Thoracic aorta endothelial cell (primary cell): ENCODE data around the gene CABCOCO1.

DNA sequence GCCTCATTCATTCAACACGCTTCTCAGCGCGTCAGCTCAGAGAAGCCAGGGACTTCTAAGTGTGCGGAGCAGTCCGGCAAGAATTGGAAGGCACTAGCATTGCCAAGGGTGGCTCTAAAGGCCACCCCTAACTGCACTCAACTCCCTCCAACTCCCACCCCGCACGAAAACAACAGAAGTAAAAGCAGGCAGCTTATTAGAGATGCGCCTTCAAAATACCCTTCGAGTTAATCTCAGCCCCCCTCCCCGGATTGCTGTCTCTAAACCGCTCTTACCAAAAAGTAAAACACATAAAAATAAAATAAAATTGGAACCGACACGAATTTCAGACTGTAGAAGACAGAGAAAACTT is 489 bp upstream of the IPMK start:
- CAGE, long polyA plus RNA = no peak

GRCh38 chr10:58273365-58273790 is 4.4 kb downstream of the CISD1 start:
- CAGE, long polyA plus RNA = no peak

DNA sequence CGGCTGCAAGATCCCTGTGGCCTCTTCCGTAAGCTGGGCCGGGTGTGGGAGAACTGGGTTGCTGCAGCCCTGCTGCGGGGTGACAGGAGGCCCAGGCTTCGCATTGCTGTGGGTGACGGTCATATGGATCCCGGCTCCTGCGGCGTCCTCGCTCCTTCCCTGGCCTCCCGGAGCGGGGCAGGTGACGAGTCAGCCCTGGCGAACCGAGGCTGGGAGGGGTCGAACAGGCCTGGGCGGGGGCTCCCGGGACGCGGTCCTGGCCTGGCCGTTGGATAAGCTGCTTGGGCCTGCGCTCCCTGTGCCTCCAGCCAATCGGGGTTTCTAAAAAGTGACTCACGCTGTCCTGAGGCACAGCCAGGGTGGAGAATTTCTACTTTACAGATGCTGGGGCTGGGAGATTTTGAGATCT is 7.8 kb upstream of the UBE2D1 start:
- CAGE, long polyA plus RNA = no peak

DNA sequence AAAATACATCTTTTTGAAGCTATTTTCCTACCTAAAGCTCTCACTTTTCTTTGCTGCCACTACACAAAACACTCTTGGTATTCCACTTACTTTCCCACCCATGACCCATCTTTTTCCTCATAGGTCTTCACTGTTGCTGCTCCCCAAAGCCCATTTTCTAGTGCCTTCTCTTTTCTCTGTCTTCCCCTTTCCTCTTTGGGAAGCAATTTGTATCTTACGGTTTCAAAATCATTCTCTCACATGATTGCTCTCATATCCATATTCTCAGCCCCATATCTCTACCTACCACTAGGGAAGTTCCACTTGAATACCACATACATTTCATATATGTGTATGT is 3.2 kb upstream of the UBE2D1 start:
- CAGE, long polyA plus RNA = no peak

DNA sequence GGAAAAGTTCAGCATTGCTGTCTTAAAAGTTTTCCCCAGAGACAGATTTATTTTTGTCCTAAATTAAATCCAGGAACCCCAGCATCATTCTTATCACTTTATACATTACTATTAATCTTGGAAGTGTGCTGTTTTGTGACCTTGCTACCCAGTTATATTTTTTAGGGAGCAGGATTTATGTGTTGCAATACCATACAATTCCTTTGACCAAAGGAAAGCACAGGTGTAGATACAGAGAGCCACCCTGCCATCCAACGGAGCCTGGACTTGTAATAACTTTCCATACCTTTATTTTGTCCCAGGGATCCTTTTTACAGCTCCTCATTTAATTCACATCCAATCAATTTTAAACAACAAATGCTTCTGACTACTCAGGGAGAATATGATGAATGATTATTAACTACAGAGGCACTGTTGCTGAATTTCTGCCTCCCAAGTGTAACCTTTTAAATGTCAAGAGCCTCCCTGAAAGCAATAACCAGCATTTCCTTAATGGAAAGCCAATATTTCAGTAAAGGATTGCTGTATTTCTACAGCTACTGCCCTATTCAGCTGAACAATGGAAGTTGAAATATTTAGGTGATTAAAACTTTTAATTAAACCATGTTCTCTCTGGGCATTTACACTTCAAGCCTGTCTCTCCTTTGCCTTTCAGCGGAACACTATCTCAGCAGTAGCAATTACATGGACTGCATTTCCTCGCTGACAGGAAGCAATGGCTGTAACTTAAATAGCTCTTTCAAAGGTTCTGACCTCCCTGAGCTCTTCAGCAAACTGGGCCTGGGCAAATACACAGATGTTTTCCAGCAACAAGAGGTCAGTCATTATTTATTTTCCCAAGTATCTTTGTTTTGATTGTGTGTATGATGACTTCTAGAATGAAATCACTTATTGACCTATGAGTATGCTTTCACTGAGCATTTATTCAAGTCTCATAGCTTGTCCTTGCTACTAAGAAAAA is 304.5 kb downstream of the BICC1 start:
- CAGE, long polyA plus RNA = no peak

DNA sequence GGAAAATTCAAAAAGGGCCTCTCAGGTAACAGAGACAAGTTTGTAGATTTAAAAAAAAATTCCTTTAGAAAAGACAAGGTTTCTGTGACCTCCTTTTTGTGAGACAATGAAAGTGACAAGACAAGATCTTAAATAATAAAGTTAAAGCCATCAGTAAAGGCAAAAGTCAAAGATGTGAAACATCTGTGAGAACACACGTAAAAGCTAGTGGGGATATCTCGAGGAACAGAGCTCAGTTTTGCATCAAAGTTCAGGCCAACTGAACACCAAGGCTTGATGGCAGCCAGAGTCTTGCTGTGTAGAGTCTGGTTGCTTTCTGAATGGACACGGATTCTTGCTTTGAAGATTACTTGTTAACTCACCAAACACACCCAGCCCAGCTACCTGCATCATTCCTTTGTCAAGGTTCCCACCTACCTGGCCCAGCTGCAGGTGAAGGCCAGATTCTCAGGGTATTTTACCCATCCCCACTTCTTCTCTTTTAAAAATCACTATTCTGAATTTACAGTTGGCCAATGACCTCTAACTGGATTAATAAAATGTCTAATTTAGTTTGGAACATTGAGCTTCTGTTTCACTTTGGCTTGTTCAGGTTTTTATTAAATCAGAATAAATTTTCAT is 174.5 kb upstream of the PHYHIPL start:
- CAGE, long polyA plus RNA = no peak

- CAGE, long polyA plus RNA = no peak
These were observed 139.7 kb upstream of the PHYHIPL start for GRCh38 chr10:59036736-59037085.

- CAGE, long polyA plus RNA = no peak
These were observed 25.3 kb upstream of the FAM13C start for GRCh38 chr10:59387746-59388038.

- CAGE, long polyA plus RNA = no peak
These were observed 86.0 kb downstream of the SLC16A9 start for GRCh38 chr10:59623587-59624102.

DNA sequence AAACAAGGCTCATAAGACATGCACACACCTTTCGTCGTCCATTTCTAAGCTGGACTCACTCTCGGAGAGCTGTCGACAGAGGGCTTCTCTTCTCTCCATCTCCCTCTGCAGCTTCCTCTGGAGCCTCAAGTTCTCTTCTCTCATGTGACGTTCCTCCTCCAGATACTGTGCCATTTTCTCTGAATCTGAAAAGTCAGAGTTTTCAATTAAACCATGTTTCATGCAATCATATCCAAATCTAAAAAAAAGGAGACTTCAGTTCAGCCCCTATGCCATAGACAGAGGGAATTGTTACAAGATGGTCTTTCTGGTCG is 53.6 kb upstream of the MRLN start:
- CAGE, long polyA plus RNA = no peak

DNA sequence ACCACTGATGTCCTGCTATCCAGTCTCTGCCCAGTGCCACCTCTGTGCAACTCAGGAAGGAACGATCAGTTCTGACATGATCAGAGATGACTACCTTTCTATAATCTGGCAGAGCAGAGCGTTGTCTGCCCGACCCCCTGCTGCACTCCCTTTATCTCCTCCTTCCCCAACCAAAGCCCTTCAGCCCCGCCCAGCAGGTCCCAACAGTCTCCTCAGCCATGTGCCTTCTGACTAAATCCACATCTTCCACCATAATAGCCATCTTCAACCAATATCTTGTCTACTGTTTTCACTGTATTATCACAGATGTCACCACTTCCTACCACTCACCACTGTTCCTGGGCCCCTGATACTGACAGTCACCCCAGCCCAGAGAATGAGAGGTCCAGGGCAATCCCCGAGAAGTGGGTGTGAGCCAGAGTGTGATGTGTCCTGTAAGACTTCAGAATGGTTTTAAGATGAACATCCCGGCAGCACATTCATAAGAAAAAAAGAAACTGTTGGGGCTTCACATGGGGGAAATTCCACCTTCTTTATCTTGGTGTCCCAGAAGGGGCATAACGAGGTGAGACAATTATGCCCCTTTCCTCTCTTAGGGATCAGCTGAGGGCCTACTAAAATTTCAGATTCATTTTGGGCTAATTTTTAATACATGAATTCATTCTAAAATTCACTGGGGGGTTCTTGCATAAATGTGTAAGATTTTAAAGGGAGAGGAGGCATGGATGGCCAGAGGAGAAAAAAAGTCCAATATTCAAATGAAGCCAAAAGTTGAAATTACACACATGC is 25.3 kb downstream of the CCDC6 start:
- CAGE, long polyA plus RNA = no peak

DNA sequence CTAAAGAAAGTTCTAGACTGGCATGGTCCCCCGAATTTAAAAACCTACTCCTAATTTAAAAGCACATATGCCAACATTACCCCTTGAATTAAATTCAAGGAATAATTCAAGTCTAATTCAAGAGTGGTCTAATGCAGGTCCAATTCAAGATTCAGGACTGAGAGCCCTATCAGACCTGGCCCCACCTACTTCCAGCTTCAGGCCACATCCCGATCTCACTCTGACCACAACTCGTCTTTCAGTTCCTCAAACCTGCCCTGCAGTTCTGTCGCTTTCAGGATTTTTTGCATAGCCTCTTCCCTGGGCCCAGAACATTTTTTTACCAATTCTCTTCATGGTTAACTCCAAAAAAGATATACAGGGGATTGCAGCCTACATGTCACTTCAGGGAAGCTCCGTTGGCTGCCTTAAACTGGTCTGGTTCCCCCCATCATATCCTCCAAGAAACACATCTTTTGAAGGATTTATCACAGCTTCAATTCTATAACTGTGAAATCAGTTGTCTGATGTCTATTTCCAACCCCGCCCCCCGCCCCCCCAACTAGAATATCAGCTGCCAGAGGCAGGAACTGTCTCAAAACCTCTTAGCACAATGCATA is 20.9 kb downstream of the CCDC6 start:
- CAGE, long polyA plus RNA = no peak

GRCh38 chr10:60426054-60426830 is 36.6 kb upstream of the ANK3 start:
- CAGE, long polyA plus RNA = no peak

GRCh38 chr10:60888185-60889181 is 55.5 kb downstream of the RHOBTB1 start:
- CAGE, long polyA plus RNA = no peak

DNA sequence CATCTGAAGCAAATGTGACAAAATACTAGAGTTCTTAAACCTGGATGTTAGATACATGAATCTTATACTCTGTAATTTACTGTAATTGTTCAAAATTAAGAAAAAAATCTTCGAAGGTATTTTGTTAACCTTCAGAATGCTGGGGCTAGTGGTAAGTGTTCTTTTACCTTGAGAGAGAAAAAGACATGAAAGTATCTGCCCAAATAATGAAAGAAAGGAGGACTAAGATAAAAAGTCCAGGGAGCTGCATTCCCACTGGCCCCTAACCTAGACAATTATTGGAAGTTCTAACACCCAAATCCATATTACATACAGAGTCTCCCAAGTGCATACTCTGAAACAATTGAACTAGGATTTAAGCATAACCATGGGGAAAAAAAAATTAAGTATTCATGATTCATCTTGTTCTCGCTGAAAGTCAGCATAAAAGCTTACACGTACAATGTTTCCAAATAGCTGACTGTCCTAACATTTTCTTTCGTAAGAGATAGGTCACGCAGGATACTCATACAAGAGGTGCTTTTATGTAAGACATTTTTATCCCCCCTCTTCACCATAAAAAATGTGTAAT is 56.2 kb downstream of the TMEM26 start:
- CAGE, long polyA plus RNA = no peak

DNA sequence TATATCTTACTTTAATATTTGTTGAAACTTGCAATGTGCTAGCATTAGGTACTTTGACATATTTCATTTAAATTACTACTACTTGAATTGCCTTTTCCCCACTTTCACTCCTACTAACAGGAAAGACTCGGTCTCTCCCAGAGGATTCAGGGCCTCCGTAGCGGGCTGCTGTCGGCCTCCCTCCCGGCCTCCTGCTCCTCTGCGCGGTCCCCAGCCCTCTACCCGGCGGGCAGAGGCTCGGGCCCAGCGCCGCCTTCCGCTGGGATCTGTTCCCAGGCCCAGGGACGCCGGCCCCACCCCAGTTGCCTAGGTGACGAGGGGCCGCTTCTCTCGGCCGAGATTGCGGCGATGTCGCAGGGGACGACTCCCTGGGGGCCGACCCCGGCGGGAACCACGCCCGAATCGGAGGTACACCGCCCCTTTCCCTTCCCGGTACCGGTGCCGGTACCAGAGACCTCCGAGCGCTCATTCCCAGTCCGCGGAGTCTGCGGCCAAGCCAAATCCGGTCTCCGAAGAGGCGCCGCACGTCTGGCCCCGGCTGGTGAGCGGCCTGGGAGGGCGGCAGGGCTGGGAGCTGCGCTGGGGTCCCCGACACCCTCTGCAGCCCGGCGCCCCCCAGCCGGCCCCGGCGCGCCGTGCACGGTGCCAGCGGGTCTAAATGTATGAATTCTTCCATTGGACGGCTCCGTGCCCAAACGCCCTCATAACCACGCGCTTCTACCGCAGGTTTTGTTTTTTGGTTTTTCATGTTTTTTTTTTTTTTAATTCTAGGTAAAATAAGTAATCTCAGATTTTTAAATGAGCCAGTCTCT is at the start of gene CABCOCO1:
TSS of gene CABCOCO1 (plus strand) at position 305 of the 812 bp plus-strand sequence.
- CAGE, long polyA plus RNA = no peak

- CAGE, long polyA plus RNA = no peak
These were observed 94.8 kb downstream of the CABCOCO1 start for GRCh38 chr10:61757493-61757897.

GRCh38 chr10:61896956-61897403 is 4.5 kb upstream of the ARID5B start:
- CAGE, long polyA plus RNA = no peak

- CAGE, long polyA plus RNA = no peak
These were observed 709 bp downstream of the ARID5B start for GRCh38 chr10:61901902-61902913.

- CAGE, long polyA plus RNA = no peak
These were observed 21.8 kb downstream of the ARID5B start for GRCh38 chr10:61923256-61923784.